Mononuclear cell (primary cell): Measurements from ENCODE around the genes MC2R and ROCK1.

DNA sequence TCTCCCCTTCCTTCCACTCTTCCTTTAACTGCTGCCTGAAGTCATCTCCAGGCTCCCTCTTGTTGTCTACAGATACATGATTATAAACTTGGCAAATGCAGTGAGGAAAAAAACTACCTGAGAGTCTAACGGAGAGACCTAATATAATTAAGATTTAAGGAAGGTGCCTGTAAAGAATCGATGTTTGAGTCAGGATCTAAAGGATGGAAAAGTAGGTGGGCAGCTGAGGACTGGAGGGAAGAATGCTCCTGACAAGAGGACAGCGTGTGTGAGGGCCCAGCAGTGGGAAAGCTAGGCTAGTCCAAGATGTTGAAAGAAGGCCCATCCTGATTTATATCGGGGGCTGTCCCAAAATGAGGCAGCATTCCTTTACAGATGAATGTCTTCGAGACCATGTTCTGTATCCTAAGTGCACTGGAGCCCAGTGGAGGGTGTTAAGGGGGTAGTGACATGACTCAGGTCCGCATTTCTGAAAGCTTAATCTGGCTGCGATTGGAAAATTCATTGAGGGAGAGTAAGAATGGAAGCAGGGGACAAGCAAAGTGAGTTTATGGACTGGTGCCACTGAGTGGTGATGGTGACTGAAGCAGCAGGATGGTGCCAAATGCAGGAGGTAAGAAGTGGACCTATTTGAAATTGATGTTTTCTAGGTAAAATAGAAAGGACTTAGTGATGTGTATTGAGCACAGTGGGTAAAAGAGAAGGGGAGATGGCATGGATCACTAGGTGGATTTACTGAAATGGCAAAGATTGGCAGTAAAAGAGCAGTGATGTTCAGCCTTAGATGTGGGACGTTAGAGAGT is 18.5 kb downstream of the RNMT start:
- RRBS = no CpG with 5 or more reads among the region's 8 CpGs

DNA sequence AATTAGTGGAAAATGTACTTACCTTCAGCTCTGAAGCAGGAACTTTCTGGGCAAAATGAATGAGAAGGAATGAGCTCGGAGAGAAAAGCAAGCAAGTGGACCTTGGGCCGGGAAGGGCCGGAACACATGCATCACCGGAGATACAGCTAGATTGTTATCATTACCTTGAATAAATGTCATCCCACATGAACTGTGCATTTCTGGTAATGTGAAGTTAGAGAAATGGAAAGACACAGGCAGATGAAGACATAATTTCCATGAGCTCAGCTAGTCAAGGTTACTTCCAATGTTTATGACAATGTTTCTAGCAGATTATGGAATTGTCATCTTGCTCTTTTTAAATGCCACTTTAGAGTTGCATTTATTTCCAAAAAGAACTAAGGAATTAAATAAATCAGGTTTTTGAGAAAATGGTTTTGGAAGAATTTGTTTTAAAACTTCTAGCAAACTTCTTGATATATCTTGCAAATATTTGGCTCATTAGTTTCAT is at the start of gene MC2R:
MC2R (minus strand) TSS at position 71 of the 490 bp plus-strand sequence.
- RRBS = no CpG with 5 or more reads among the region's 4 CpGs

- RRBS = no CpG with 5 or more reads among the region's 6 CpGs
Measured at GRCh38 chr18:14971433-14972098, 223.6 kb downstream of the ANKRD30B start.

DNA sequence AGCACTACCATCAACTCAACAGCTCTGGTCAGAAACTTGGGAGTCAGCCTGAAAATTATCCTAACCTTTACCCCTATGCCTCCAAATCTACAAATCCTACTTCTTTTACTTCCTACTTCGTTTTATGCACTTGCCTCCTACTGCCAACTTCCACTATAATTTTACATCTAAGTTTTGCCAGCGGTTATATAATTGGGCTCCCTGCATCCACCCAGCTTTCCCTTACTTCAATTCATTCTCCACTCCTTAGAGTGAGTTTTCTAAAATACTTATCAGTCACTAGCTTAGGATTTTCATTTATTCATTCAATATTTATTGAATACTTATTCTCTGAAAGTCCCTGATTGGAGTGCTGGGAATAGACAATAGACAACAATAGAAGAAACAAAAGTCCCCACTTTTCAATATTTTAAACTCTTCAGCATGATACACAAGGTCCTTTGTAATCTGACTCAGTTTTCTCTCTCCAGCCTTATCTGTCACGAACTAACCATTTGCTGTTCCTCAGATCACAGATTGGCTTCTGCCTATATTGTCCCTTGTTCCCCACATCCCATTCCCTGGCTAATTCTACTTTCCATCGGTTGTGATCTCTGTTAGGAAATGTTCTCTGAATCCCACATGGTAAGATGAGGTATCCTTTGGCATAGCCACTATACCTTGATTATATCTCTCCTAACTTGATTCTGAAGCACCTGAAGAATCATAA is 134.6 kb downstream of the ROCK1 start:
- RRBS = no CpG with 5 or more reads among the region's 4 CpGs

GRCh38 chr18:21049282-21050002 is 62.2 kb downstream of the ROCK1 start:
- RRBS = no CpG with 5 or more reads among the region's 3 CpGs

DNA sequence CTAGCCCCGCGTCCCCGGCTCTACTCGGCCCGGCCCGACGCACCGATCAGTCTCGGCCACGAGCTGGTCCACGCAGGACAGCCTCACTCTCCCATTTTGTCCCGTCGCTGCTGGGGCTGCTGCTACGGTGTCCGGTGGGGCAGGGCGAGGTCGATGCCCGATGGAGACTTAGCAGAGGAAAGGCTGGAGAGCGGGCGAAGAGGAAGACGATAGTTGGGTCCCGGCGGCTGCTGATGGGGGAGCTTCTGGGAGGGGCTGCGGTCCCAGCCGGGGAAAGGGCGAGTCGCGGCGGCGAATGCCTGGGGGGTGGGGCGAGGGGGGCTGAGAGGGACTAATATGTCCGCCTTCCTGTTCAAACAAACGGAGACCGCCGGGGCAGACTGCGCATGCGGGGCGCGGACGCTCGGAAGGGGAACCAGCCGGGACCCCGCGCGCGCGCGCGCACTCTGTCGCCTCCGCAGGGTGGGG is at the start of gene ROCK1:
ROCK1 (minus strand) TSS at position 382 of the 468 bp plus-strand sequence.
- RRBS = 2% methylated on average over 38 of the region's 51 CpGs

GRCh38 chr18:21797884-21798586 is 57.4 kb downstream of the MIB1 start:
- RRBS = no CpG with 5 or more reads among the region's 1 CpG

DNA sequence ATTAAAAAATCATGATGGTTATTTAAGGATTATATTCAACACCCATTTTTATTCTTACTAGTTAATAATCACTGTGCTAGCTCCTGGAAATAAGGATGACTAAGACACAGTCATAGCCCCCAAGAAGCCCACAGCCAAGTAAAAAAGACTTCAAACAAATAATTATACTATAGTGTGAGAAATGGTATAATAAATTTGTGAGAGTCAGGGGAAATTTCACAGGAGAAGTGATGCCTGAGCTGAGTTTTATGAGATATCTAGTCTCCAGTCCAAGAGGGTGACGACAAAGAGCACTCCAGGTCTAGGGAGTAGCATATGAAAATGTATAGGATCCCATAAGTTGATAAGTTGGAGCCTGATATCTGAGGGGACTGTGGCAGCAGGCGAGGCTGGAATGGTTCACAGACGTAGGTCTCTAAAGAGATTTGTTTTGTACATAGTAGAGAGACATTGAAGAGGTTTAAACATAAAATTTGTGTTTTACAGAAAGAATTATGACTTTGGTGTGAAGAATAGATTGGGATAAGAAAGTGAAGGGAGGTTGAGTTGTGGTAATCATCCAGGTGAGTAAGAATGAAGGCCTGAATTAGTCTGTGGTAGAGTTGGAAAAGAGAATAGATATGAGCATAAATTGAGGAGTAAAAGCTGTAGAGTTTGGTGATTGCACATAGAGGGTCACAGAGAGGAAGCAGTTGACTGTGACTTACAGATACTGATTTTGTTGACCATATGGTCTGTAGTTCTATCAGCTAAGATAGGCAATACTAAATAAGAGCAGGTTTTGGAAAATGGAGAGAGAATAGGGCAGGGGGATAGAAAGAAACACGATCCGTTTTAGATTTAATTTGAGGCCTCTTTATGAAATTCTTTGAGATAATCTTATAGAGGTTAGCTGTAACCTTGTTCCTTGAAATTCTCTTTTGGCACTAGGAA is 71.6 kb downstream of the MIB1 start:
- RRBS = no CpG with 5 or more reads among the region's 5 CpGs

- RRBS = no CpG with 5 or more reads among the region's 2 CpGs
Measured at GRCh38 chr18:21826900-21827455, 86.4 kb downstream of the MIB1 start.

DNA sequence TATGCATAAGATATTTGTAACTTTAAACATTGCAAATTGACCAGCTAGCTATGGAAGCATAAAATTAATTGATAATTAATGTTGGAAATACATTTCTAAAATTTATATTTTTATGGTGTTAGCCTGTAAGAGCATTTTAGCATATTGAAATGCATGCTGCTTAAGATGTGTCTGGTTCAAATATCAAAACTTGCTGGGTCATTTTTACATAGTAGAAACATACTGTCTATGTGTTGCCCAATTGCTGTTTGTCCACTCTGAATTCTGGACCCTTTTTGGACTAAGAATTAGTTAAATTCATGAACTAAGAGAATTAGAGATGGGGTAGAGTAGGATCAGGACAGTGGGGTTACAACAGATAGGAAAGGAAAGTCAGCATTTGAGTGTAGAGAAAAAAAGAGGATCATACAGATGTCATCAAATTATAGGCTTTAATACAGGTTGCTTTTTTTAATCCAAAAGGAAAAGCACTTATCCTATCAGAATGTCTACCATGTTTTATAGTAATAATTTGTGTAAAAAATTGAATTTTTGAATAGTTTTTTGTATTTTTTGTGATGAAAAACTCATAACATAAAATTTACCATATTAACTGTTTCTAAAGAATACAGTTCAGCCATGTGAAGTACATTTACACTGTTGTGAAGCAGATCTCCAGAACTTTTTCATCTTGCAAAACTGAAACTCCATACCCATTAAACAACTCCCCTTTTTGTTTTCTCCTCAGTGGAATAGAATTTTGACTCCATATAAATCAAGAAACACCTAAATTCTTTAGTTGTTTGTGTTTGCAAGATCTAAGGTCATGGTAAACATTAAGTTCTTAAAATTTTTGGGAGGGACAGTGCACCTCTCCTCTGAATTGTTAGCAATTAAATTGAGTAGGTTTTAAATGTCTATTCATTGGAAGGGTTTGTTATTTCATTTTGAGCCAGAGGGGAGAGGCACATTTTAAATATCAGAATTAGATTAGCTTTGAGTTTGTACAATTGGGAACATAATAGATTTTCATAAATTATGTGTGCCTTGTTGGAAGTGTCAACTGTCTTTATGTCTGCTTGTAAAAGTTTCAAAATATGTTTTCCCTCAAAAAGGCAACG is 127.3 kb downstream of the MIB1 start:
- RRBS = no CpG with 5 or more reads among the region's 1 CpG

GRCh38 chr18:21997827-21998098 is 171.6 kb upstream of the GATA6 start:
- RRBS = no CpG with 5 or more reads among the region's 2 CpGs

- RRBS = 9% methylated on average over 36 of the region's 106 CpGs
Measured at GRCh38 chr18:22165032-22166040, 4.1 kb upstream of the GATA6 start.

- RRBS = no CpG with 5 or more reads among the region's 9 CpGs
Measured at GRCh38 chr18:22191678-22192366, 22.4 kb downstream of the GATA6 start.

DNA sequence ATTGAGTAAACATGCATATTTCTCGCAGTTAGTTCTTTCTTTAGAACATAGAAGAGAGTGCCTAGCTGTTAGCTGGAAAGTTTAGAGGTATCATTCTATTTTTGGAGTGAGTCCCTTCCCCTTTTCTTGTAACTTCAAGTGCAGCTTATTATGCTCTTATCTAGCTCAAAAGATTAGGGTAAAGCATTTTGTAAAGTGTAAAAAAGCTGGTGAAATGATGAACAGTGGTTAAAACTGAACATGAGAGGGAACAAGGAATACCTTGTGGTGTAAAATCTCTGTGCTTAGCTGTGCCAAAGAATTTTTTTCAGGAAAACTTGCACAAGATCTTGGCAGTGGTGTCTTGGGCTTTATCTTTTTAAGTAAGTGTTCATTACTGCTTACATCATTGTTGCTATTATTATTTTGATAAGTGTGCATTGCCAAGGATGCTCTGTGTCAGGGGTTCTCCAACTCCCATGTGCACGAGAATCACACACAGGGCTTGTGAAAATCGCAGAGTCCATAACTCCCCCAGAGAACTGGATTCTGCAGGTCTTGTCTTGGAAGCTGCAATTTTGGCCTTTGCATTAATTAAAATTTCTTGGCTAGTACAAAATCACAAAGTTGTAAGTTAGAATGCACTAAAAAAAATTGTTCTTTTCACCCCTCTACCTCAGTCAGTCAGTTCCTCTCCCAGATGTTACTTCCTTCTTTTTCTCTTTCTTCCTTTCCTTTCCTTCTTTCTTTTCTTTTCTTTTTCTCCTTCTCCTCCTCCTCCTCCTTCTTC is 37.6 kb downstream of the GATA6 start:
- RRBS = no CpG with 5 or more reads among the region's 3 CpGs

DNA sequence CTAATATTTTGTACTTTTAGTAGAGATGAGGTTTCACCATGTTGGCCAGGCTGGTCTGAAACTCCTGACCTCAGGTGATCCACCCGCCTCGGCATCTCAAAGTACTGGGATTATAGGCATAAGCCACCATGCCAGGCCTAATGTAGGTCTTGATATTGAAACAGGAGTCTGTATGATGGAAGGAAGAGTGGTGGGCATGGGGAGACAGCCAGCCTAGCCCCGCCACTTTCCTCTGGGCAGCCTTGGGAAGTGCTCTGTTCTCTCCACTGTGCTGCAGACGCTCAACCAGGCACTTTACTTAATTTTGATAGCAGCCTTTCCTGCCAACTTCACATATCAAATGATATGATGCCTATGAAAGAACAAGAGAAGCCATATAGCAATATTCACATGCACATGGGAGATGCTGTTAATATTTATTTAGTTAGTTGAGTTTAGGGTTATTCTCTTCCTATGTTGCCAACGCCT is 99.1 kb downstream of the GATA6 start:
- RRBS = no CpG with 5 or more reads among the region's 5 CpGs

GRCh38 chr18:22349385-22349554 is 68.4 kb downstream of the CTAGE1 start:
- RRBS = no CpG with 5 or more reads among the region's 2 CpGs

DNA sequence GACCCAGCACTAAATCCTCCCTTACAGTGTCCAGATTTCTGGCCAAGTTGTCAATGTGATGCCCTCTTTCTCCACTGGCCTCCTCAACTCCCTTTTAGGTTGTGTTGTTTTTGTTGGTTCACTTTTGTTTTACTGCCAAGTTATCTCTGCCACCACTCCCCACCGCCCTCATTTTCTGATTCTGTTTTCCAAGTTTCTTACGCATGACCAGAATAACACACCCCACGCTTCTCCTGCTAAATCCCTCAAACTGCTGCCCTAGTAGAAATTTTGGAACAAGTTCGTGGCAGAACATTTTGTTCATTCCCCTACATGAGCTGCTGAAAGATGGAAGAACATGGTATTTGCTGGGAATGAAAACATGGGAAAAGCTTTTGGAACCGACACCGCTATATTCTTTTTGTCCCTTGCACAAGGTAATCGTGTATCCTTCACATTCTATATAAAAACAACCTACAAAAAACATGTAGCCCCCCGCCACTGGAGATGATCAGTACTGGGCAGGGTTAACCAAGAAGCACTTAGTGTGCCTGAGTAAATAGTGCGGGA is 68.1 kb downstream of the CTAGE1 start:
- RRBS = no CpG with 5 or more reads among the region's 9 CpGs

DNA sequence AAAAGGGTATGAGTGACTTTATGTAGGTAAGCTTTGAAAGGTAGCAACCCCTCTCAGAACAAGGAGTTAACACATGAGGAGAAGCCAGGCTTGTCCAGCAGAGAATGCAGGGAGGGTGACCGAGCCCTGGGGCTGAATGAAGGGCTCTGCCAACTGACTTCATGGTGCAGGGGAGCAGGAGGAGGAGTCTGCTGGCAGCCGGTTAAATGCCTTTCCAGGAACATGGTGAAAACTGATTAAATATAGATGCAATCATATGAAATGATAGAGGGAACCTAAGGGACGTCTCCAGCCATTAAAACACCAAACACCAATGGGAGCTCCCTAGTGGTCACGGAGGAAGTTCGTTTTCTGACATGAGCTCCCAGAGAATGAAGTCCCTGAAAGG is 10.5 kb upstream of the CTAGE1 start:
- RRBS = no CpG with 5 or more reads among the region's 5 CpGs

- RRBS = no CpG with 5 or more reads among the region's 6 CpGs
Measured at GRCh38 chr18:22542159-22542680, 124.5 kb upstream of the CTAGE1 start.

DNA sequence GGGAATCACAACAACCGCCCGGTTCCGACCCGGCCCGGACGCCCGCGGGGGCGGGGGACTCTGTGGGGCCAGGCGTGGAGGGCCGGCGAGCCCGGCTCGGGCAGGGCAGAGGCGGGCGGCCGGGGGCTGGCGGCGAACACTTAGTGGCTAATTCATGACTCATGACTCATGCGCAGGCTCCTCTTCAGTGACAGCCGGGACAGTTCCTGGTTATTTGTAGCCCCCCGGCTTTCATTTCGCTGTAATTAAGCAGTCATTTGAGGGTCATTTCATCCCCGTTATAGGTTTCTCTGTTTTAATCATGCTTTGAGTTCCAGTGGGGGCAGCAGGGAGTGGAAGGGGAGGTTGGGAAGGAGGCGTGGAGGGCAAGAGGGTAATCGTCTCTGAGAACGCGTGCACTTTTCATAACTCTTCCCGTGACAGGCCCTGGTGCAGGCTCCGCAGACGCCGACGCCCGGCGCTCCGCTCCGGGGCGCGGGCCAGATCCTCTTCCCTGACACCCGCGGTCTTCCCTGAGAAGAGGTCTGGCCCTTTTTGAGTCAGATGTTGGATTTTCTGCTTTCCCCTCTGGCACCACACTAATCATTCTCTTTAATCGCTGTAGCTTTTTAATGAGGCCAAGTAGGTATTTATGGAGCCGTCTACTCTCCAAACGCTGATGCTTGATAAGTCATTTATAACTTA is 142.2 kb upstream of the CTAGE1 start:
- RRBS = 2% methylated on average over 12 of the region's 44 CpGs